Frontal cortex (tissue), 2 donors: ENCODE data around the genes OR2K2 and ECPAS.

DNA sequence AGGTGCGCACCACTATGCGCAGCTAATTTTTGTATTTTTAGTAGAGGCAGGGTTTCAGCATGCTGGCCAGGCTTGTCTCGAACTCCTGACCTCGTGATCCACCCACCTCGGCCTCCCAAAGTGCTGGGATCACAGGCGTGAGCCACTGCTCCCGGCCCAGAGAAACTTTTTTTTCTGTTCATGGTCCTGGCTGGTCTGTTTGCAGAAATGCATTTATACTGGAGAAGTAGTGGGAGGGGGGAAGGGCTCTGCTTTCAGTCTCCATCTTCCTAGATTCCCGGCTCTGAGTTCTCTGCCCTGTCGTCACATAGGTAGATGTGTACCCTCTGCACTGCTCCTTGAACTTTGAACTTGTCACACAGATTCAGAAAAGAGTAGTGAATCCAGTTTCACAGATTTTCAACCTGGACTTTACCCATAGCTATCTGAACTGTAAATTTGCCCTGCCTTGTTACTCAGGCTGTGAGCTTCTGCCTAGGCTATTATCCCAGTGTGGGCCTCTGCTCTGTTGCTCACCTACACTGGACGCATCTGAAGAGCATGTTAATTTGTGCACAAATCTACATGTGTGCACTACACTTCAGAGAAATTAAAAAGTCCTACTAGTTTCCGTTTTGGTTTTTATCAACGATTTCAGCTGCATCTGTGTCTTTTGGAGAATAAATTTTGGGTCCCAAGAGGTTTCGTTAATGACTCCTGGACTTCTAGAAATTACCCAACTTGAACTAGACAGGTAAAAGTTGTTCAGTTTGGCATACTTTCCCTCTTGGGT is 12.8 kb upstream of the C9orf152 start:
- RAMPAGE, long total RNA, result no peak

DNA sequence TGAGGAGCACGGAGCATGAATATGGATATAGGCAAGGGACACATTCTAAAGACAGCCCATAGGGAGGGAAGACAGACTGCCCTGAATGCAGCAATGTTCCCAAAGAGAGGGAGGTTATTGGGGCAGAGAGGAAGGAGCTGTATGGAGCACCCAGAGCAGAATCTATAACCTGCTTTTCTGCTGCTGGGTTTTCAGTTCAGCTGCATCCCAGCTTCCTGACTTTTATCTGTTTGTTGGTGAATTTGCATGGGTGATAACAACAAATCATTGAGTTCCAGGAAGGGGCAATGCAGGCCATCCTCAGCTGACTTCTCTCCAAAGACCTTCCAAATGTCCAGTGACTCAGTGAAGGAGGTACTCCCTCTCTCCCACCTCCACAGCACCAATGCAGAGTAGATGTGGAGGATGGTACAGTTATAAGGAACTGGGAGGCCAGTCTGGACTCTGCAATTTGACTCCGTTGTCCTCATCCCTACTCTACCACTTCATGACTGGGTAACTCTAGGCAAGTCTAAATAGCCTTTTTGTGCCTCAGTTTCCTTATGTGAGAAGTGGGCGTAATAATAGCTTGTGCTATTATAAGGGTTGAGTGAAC is 1.6 kb upstream of the TXN start:
- RAMPAGE, long total RNA, result no peak

GRCh38 chr9:110668460-110668668 is 227 bp upstream of the MUSK start:
- RAMPAGE, long total RNA, result no peak

DNA sequence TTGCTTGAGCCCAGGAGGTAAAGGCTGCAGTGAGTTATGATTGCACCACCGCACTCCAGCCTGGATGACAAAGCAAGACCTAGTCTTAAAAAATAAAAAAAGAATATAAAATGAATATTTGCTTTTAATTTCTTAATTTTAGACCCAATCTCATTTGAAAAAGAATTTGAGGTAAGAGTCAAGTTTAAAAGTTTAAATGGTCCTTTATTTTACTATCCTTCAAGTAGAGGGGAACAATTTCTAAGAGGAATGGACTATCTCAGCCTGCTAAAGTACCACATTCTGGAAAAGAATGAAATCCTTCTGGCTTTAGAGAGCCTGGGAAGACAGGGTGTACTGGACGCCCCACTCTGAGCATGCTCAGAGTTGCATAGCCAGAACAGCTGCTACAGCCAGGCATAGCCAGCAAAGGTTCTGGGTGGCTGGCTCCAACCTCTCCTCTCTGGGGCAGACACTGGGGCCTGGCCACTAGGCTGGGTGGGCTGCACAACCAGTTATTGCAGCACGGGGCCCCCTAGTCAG is 143.3 kb downstream of the LPAR1 start:
- RAMPAGE, long total RNA, result no peak

DNA sequence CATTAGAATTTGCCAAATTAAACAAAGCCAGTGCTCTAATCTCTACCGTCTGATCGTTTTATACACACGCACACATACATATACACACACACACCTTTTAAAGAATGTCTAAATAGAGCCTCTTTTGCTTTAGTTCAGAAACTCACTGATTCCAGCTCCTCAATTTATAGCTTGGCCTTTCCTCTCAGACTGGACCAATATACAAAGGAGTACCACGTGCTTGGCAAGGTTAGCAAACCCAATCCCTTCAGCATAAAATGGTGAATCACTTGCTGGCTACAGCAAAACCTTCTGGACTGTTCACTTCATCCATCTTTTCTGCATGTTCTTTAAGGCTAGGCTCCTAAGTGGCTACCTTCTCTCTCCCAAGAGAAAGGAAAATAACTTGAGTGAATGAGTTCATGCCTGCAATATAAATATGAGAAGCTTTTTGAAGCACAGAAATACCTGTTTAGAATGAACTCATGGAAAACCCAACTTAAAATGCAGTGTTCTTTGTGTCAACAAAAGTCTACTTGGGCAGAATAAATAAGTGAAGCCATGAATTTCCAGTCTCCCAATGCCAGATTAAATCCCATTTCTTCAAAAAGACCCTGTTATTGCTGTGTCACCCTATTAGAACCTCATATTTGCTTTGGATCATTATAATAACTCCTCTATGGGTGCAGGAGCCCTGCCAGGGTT is 109.6 kb downstream of the LPAR1 start:
- RAMPAGE, long total RNA, result no peak

DNA sequence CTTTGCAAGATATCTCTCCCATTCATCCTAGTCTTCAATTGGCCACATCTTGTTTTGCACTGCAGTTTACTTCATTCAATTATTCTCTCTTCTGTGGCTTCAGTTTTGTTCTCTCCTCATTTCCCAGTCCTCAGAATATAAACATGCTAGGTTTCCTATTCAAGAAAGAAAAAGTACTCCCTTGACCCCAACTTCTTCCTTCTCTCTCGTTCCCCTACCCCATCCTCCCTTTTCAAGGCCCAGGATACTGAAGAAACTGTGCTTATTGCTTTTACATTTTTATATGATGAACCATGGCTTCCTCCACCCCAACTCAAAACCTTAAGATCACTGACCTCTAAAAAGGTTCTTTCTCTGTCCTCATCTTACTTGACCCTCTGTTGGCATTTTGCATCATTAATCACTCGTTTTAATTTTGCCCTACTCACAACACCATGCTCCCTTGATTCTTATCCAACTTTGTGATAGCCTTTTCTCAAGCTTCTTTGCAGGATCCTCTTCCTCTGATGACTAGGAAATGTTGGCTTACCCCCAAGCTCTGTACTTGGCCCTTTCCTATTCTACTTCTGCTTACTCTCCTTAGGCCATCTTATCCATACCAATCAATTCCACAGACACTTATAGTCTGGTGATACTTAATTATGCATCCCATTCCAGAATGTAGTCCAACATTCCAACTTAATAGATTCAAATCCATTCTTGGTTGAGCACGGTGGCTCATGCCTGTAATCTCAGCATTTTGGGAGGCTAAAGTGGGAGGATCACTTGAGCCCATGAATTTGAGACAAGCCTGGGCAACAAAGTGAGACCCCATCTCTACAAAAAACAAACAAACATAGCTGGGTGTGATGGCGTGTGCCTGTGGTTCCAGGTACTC is 33.9 kb downstream of the LPAR1 start:
- RAMPAGE, long total RNA, result no peak

GRCh38 chr9:111036866-111037165 is 1.5 kb downstream of the LPAR1 start:
- RAMPAGE, long total RNA, result no peak

GRCh38 chr9:111330132-111330425 is at the start of gene OR2K2:
TSS of gene OR2K2 (minus strand) at chr9:111330224.
- RAMPAGE, long total RNA, result no peak

DNA sequence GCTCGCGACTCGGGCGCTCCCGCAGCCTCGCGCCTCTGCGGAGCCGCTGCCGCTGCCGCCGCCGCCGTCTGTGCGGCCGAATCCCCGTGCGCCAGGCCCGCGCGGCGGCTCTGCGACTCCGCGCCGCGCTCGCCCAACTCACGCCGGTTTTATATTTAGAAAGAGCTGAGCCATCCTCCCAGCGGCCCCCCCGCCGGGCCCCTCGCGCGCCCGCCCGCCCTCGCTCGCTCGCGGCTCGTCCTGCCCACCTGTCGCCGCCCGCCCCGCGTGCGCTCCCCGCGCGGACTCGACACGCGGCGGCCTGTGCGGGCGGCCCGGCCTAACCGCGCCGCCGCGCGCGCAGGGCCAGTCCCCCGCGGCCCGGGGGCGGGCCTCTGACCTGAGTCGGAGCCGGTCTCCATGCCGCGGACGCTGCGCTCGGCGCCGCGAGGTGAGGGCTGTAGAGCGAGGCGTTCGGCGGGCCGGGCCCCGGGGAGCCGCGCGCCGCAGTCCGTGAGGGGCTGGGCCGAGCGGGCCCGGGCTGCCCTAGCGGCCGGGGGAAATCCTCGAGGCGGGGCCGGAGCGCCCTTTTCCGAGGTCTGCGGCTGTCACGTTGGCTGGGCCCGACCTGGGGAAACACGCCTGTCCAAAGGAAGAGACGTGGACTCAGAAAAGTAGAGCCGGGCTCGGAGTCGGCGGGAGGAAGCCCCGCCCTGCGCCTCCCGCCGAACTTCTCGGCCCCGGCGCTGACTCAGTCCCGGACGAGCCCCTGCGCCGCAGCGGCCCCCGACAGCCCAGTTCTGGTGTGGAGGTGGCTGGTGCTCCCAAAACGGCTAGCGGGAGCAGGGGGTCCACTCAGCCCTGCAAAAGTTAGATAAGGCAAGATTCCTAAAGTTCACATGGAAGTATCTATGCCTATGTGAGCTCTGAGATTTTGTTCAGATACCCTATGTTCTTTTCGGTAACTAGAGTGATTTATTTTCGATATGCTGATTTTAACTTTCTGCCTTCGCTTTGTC is at the start of gene ECPAS:
TSS of gene ECPAS (minus strand) at position 647 of the 998 bp plus-strand sequence.
- RAMPAGE, long total RNA, result no peak

GRCh38 chr9:111586294-111586682 is 13.2 kb downstream of the PTGR1 start:
- RAMPAGE, long total RNA, result no peak

GRCh38 chr9:111630745-111630996 is 463 bp upstream of the DNAJC25 start:
- RAMPAGE, long total RNA, result no peak

DNA sequence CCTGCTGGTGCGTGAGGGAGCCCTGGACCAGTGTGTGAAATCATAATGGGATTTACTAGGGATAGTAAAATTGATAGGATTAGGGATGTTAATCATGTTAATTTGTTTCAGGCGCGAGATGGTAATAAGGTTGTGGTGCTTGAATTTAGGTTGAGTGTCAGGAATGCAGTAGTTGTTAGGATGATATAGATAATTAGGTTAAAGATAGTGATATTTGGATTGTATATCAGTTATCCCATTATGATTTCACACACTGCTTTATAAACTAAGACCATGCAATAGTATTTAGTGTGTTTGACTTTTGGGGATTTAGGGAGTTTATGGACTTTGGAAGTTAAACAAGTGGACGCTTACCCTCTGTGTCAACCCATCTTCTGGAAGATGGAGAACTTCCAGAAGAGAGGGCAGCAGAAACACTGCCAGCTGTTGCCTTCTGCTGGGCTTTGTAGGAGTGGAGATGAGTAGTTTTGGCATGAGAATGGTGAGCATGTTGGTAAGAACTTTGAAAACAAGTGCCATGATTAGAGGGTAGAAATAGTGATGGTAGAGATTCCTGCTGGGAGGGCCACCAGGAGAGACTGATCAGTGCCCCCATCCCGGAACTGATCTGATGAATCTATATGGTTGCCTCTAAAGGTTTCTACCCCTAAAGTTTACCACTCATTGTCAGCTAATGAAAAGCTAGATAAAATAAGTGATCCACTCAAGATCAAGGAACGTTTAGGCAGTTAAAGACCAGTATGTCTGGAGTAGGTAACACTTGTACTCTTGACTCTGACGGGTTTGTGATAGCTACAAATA is 2.2 kb downstream of the DNAJC25 start:
- RAMPAGE, long total RNA, result no peak

GRCh38 chr9:111642619-111643288 is 11.6 kb downstream of the DNAJC25 start:
- RAMPAGE, long total RNA, result no peak

GRCh38 chr9:111662771-111662899 is 1.2 kb downstream of the GNG10 start:
- RAMPAGE, long total RNA, result no peak

- RAMPAGE, long total RNA, result no peak
Measured at GRCh38 chr9:111760119-111760416, 34.7 kb downstream of the SHOC1 start.

GRCh38 chr9:111857437-111857987 is 39.1 kb upstream of the UGCG start:
- RAMPAGE, long total RNA, result no peak

DNA sequence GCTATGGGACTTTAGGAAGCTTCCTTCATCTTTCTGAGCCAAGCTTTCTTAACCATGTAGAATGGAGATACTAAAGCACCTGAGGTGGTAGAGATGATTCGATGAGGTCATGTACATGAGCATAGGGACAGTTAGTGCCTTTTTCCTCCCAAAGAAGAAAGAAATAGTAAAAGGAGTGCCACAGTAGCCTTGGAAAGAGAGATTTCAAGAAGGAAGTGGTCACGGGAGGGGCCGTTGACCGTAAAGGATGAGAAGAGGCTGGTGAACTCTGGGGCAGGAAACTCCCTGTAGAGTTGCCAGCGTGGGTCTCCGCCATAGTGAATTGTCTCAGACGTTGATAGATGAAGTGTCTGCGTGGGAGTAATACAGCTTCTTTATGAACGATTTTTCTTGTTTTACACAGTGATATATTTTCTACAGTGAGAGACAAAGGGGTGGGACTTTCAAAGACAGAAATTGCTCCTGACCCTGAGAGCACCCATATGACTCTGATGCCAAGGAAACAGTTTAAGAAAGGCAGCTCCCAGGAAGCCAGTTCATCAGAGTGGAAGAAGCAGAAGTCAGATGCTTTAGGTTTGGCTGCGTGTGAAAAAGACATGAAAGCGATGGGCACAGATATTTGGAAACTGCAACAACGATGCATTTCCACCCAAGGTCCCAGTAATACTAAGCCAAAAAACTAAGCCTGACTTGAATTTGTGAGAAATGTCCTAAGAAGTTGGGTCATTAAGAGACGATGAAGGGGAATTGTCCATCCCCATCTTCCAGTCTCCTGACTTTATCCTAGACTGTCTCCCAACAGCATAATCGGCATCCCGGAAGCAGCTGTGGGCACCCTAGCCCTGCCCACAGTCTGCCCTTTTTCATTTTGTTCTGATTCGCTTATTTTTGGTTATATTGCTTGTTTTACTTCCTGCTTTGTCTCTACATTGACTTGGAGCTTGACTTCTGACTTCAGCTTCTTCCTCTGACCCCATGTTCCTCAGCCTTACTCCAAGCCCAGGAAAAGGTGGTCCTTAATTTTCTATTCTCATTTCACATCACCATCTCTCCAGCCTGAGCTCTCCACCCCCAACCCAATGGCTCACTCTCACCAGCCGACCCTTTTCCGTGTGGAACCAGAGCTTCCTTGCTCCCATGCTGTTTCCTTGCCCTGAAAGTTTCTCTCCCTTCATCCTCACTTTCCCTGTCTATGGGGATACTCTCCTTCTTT is 41.5 kb downstream of the UGCG start:
- RAMPAGE, long total RNA, result no peak

- RAMPAGE, long total RNA, result no peak
Measured at GRCh38 chr9:111969212-111969623, 72.6 kb downstream of the UGCG start.

GRCh38 chr9:112119323-112119981 is 55.6 kb downstream of the SUSD1 start:
- RAMPAGE, long total RNA, result no peak

DNA sequence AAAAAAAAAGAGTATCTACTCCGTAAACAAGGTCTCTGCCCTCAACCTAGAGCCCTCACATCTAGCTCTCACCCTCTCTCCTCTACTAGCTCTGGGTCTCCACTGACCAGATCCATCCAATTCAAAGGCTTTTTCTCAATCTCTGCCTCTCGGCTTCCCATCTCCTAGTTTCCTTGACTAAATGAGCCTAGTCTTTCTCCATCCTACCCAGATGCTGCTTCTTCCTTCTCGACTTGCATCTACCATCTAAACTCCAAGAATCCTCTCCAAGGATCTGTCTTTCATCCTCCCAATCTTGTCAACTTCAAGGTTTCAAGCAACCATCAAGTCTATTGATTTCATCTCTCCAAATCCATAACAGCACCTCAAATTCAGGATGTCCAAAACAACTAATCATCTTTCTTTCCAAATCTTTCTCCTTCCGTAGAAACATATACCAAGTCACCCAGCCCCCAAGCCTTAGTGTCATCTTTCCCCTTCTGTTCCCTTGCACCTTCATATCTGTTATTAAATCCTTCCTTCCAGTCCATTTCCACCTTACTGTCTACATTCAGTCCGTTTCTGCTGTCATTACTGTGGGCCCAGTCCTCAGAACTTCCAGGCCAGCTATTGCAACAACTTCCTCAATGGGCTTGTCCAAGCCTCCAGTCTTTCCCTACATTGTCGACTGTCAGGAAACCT is 2.8 kb downstream of the SUSD1 start:
- RAMPAGE, long total RNA, result no peak